Spinal cord (tissue), 3 donors: Measurements from ENCODE around the gene SCUBE2.

DNA sequence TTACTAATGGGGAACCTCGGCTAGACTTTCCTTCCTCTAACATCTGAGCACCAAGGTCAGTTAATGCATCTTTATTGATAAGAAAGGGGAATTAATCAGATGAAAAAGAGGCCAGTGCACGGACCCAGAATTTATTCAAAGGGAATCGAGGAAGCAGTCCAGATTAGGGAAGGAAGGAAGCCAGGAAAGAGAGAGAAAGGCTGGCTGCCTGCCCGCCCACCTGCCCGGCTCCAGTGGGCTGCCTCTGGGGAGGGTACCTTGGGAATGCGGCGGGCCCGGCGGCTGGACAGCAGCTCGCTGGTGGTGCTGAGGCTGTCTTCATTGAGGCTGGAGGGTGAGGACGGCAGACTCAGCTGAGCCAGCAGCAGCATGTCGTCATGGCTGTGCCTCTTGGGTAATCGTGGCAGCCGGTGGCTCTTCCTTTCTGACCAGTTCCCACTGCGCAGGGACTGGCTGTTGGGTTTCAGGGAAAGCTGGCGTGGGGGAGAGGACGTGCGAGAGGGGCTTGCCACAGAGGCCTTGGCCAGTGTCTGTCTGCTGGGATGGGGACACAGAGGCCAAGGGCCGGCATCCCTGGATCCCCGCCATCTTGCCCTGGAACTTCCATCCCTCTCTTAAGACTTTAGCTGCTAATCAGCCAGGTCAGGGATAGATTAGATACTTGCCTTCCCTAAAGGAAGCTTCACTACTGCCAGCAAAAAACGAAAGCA, 32.9 kb downstream of the RPL27A start:
- PRO-cap: no peak
- RAMPAGE, long total RNA: no peak

DNA sequence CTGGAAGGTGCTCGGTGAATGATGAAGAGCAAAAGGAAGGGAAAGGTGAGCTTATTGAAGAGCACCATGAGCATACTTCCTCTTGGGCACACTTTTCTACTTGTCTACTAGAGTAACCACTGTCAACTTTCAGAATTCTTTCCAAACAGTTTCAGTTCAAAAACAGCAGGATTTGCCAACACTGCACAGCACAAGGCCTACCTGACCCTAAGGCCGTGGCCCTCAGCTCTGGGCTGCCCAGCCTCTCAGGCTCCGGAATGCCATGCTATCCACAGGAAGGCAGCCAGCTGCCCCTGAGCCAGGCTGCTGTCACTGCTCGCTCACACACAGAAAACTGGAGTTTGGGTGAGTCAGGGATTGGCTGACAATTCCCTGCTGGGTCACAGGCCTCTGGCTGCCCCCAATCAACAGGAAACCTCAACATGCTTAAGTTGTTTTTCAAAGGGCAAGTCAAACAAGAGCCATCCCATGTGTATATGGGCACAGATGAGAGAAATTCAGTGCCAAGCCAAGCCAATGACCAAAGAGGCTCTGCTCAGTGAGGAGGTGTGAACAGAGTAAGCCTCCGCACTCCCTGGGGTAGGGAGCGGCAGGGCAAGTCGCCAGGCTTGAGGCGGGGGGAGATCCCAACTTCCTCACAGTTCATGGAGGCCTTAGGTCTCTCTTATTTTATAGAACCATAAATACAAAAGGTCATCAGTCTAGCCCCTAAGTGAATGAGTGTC, 50.2 kb downstream of the RPL27A start:
- PRO-cap: no peak
- RAMPAGE, long total RNA: no peak

GRCh38 chr11:8768453-8769370, 41.8 kb downstream of the DENND2B start:
- PRO-cap: no peak
- RAMPAGE, long total RNA: no peak

- PRO-cap: no peak
- RAMPAGE, long total RNA: no peak
Observed at GRCh38 chr11:8788350-8789182, 21.9 kb downstream of the DENND2B start.

- PRO-cap: no peak
- RAMPAGE, long total RNA: no peak
Observed at GRCh38 chr11:8790955-8791494, 19.4 kb downstream of the DENND2B start.

DNA sequence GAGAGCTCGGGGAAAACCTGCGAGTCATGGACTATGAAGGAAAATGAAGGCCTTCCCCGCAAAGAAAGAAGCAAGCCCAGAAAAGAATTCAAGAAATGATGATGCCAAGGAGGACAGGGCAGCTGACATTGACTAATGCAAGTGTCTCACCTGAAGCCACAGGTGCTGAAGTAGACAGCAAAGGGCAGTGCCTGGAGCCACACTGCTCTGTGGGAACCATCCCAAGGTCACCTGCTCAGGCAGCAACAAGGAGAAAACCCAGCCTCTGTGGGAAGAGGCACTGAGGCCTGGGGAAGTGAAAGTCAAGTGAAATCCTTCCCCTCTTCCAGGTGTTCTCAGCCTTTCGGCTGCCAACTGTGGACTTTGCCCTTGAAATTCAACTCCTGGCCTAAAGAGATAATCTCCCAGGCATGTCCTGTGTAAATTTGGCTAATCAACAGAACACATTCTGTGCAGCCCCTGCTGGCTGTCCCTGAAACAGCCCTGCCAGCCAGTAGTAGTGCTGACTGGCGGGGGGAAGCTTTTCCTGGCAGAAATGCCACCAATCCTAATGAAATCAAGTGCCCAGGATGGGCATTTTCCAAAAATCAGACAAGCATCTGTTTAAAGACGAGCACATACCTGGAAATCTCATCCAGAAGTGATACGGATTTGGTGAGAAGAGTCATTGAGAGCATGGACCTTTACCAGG, 15.8 kb downstream of the DENND2B start:
- PRO-cap: no peak
- RAMPAGE, long total RNA: no peak

- PRO-cap: no peak
- RAMPAGE, long total RNA: no peak
Observed at GRCh38 chr11:8807305-8808224, 2.9 kb downstream of the DENND2B start.

DNA sequence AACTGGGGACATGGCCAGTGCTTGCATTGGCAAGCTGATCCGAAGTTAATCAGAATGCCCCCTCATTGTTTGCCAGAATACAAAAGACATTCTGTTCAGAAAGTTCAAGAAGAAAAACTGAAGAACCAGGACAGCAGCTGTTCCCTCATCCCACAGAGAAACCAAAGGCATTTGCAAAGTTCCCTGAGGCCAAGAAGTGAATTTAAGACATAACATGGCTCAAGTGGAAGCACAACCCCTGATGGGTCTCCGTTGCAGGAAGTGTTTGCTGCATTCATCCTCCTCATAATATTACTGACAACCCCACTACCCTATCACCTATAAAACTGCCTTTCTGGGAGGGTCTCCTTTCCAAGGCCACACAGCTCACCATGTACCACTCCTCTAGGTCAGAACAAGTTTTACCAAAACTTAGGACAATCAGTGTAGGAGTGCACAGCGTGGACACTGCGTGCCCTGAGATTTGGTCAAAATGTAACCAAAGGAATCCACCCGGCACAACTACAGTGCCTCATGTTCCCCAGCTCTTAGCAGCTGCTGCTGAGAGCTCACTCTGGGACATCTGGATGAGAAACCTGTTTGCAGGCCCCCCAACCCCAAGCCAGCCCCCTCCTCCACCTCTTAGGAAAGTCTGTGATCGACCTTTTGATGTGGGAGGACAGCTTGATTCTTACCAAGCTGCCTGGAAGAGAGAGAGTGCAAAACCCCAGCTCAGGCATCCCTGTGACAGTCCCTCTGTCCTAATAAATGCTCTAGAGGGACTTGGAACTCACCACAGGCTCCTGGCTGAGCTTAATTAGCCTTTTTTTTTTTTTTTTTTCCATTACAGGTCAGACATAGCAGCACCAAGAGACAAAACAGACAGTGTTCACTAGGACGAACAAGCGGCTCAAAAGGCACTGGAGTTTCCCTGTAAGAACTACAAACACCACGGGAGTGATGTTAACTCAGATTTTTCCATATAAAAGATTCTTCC, 938 bp downstream of the DENND2B start:
- PRO-cap: no peak
- RAMPAGE, long total RNA: no peak

DNA sequence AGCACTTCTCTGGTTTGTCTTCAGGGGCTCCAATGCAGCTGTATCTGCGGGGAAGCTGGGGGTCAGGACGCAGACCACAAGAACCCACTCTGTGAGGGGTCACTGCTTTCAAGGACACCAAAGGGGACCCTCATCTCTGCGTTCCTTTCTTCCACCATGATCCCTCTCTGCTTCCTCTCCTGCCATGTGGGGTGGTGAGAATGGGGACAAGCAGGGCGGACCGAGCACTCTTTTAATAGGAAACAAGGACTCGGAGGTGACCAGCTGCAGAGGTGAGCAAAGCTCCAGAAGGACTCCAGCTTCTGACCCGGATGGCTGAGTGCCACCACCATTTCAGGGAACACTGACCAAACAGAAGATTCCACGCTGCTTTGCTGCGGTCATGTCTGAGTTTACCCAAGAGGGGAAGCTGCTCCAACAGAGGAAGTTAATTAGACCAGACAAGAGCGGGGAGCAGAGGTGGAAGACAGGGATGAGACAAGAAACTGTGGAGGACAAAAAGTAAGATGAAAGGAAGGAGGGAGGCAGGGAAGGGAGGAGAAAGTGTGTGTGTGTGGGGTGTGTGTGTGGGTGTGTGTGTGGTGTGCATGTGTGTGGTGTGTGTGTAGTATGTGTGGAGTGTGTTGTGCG, 18.0 kb upstream of the DENND2B start:
- PRO-cap: no peak
- RAMPAGE, long total RNA: no peak

DNA sequence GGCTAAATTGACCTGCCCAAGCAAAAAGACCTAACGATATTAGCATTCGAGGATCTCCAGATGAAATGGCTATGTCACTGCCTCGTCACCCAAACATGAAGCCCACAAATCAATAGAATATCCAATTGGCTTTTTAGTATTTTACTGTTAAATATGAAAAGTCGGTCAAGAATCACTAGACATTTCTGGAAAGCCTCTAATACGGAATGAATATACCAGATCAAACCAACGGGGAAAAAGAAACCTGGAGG, 29.1 kb downstream of the SCUBE2 start:
- PRO-cap: no peak
- RAMPAGE, long total RNA: no peak

DNA sequence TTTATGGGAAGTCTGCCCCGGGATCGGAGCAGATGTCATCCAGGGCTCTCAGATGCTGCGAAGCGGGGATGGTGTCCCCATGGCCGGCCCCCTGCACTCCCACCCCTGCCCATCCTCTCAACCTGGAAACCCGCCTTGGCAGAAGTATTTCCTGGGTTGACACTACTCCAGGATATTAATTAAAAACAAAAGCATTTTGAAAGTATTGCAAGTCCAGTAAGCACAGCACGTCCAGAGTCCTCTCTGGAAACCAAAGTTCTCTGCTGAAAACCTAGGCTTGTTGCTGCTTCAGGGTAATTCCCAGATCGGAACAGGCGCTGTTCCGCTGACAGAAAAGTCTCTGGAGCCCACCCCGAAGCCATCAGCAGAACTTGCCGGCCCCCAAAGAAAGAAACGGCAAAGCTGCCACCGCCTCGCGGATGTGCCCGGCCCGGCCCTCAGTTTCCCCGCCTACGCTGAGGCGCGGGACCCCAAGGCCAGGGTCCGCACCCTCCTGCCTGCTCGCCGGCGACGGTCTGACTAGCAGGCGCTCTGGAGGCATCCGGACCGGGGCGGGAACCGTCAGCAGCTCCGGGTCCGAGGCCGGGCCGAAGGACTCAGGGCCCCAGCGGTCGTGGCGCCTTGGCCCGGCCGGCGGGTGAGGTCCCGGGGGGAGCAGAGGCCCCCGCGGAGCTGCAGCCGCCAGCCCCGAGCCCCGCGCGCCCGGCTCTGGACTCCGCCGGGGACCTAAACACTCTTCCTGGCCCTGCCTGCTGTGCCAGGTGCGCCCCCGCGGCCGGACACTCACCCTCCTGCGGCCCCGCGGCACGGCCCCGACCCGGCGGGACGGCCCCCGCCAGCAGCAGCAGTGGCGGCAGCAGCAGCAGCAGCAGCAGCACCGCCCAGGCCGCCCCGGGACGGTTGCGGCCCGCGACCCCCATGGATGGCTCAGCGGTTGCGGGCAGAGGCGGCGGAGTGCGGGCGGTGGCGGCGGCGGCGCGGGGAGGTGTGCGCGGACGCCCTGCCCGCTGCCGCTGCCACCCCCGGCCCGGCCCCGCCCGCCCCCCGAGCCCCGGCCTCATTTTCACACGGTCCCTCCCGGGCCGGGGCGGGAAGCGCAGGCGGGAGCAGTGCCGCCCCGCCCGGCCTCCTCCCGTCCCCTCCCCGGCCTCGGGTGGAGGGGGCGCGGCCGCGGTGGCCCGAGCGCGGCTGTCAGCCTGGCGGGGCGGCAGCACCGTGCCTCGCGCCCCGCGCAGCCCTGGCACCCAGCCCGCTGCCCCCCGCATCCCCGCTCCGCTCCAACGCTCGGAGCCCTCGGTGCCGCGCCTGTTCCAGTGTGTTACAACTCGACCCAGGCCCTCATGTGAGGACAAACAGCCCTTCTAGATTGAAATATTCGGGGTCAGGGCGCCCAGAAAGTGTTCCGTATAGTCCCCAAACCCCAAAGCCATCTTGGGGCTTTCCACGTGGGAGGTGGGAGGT, at the start of gene SCUBE2:
TSS of gene SCUBE2 (minus strand) at position 991 of the 1,461 bp plus-strand sequence.
- PRO-cap: no peak
- RAMPAGE, long total RNA: no peak

GRCh38 chr11:9180719-9181411, 84.3 kb downstream of the DENND5A start:
- PRO-cap: no peak
- RAMPAGE, long total RNA: no peak

DNA sequence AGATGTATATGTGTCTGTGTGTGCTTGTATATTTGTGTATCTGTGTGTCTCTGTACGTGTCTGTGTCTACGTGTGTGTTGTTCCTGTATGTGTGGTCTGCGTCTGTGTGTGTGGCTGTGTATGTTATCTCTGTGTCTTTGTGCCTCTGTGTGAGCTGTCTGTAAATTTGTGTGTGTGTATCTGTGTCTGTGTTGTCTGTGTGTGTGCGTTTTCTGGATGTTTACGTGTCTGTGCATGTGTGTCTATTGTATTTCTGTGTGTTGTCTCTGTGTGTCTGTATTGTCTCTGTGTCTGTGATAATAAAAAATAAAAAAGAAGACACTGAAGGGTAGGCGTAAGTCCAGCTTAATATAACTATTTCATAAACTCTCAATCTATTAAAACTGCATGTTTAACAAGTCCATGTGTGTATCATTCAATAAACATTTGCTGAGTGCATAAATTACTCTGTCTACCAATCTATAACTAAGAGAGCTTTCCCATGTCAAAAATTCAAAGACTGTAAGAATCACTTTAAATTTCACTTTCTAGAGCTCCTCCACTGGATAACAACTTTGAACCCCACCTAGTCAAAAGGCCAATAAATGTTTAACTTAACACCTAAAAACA, 79.4 kb downstream of the DENND5A start:
- PRO-cap: no peak
- RAMPAGE, long total RNA: no peak

- PRO-cap: no peak
- RAMPAGE, long total RNA: no peak
Observed at GRCh38 chr11:9362312-9362650, 22.2 kb upstream of the IPO7 start.

GRCh38 chr11:9445298-9445701, 15.5 kb upstream of the ZNF143 start:
- PRO-cap: no peak
- RAMPAGE, long total RNA: no peak

DNA sequence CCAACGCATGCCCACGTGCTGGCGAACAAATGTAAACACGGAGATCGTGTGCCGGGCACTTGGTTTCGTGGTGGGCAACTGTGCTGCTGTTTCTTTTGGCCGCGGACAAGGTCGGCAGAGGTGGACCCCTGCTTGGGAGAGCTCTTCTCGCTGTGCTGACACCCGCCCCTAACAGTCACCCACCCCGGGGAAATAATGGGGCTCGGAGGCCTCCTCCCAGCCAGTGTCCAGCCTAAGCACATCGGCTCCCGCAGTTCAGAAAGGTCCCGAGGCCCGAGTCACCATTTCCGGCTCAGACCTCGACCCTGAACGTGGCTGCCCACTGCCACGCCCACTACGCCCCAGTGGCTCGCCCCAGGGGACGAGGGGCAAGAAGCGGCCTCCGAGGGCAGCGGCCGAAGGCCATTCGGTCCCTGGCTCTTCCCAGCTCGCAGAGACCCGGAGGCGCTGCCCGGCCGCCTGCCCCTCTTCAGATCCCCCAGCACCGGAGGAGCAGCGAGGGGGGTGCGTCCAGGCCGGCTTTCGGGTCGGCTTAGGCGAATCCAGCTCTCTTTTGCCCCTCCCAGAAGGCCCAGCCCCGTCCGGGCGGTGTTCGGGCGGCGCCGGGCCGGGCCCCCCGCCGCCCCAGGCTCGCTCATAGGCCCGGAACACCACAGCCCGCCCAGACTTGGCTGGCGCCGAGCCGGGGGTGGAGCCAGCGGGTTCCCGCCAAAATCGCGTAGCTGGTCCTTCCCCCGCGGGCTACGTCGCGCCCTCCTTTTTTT, 451 bp upstream of the WEE1 start:
- PRO-cap: no peak
- RAMPAGE, long total RNA: no peak

- PRO-cap: no peak
- RAMPAGE, long total RNA: no peak
Observed at GRCh38 chr11:9576978-9578059, 3.8 kb downstream of the WEE1 start.

DNA sequence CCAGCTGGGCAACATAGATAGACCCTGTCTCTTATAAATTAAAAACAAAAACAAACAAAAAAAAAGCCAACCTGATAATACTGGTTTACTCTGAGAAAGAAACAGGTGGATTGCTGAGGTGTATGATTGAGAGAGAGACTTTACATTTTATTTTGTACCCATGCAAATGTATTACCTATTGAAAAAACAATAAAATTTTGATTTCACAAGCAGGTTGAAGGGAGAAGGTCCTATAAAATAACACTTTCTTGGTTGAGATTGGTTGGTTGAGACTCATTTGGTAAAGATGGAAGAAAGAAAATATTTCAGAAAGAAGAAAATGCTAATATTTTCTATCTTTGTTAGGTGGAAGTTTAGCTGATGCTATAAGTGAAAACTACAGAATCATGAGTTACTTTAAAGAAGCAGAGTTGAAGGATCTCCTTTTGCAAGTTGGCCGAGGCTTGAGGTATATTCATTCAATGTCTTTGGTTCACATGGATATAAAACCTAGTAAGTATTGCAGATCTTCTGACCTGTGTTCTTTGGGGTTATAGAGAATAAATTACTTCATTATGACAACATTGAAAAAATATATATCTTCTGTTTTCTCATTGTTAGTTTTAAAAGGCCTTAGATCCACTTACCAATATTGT, 7.8 kb downstream of the WEE1 start:
- PRO-cap: no peak
- RAMPAGE, long total RNA: no peak

DNA sequence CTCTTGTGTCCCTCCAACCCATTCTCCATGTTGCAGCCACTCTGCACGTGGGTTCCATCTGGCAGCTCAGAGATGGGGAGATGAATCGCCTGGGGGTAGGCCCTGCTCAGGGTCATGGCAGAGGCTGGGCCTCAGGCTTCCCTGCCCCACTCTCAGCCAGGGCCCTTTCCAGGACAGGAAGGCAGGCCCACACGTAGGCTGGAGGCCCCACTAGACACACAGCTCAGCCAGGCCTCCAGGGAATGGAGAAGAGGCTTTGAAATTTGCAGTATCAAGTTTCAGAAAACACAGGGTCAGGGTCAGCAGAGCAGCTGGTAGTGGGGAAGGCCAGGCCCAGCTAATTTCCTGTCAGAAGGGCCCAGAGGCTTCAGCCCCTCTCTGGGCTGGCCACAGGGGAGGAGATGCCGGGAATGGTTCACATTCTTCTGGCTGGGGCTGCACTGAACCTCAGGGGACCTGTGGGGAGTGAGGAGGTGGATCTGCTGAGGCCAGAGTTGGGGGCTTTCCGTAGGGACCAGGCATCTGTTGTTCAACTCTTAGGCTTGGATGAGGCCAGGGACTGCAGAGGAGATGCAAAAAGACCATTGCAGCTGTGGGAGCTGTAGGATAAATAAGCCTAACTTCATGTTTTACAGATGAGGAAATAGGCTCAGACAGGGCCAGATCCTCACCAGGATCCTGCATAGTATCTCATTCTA, 101.7 kb downstream of the SWAP70 start:
- PRO-cap: no peak
- RAMPAGE, long total RNA: no peak

DNA sequence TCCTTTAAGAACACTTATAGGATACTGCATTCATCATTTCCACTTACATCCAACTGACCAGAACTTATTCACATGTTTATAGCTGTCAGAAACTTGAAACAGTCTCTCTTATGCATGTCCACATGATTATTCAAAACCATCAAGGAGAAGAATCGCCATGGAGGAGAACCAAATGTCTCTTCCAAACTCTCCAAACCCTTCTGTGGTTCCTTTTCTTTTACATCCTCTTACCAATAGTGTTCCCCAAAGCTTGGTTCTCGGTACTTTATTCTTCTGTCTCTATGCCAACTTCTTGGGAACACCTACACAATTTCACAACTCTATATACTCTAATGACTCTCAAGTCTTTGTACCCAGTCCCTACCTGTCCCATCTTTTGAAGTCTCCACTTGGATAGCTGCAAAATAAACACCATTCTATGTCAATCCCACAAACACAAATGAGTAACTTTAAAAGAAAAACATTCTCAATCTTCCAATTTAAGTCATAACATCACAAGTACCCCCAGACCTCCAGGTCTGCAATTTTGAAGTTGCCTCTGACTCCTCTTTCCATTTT, 12.6 kb downstream of the SBF2 start:
- PRO-cap: no peak
- RAMPAGE, long total RNA: no peak